SK-N-DZ (cell line): Measurements from ENCODE around the genes CFAP46, CYP2E1 and SYCE1.

DNA sequence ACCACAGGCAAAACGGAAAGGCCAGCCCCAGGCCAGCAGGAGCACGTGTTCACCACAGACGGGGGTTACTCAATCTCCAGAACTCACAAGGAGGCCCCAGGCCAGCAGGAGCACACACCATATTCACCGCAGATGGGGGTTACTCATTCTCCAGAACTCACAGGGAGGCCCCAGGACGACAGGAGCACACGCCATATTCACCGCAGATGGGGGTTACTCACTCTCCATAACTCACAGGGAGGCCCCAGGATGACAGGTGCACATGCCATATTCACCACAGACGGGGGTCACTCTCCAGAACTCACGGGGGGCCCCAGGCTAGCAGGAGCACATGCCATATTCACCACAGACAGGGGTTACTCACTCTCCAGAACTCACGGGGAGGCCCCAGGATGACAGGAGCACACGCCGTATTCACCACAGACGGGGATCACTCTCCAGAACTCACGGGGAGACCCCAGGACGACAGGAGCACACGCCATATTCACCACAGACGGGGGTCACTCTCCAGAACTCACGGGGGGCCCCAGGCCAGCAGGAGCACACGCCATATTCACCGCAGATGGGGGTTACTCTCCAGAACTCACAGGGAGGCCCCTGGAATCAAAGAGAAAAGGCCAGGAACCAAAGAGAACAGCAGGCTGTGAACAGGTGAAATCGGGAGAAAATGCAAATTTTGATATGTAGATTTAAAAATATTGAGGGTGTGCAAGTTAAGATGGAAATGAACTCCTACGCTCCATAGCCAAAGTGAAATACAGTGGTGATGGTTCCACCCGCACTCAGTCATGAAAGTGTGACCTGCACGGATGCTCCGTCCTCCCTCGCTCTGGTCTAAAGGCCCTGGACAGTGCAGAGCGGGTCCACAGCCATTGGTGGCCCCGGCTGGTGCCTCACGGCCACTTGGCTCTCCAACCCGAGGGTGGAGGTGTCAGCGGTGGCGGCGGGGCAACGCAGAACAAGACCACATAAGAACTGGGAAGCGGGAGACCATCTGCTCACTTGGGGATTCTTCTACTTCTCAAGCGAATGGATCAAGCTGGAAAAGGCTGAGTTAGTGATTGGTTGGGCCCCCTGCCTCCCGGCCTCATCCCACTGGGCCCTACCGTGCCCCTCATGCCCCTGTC lies 61.1 kb downstream of the NKX6-2 start:
RAMPAGE:
- cytosol, long total RNA: no peak
- nucleus, long total RNA: no peak

RAMPAGE:
- cytosol, long total RNA: no peak
- nucleus, long total RNA: no peak
These were observed 50.2 kb upstream of the NKX6-2 start for GRCh38 chr10:132836108-132836634.

GRCh38 chr10:132942008-132943165 lies at the start of gene CFAP46:
CFAP46 (minus strand) TSS chr10:132942570.
RAMPAGE:
- cytosol, long total RNA: no peak
- nucleus, long total RNA: no peak

RAMPAGE:
- cytosol, long total RNA: no peak
- nucleus, long total RNA: no peak
These were observed 70.3 kb upstream of the CFAP46 start for GRCh38 chr10:133012671-133013148.

GRCh38 chr10:133021906-133022416 lies 65.8 kb upstream of the ADGRA1 start:
RAMPAGE:
- cytosol, long total RNA: no peak
- nucleus, long total RNA: no peak

GRCh38 chr10:133158798-133159390 lies 1.1 kb upstream of the KNDC1 start:
RAMPAGE:
- cytosol, long total RNA: no peak
- nucleus, long total RNA: no peak

DNA sequence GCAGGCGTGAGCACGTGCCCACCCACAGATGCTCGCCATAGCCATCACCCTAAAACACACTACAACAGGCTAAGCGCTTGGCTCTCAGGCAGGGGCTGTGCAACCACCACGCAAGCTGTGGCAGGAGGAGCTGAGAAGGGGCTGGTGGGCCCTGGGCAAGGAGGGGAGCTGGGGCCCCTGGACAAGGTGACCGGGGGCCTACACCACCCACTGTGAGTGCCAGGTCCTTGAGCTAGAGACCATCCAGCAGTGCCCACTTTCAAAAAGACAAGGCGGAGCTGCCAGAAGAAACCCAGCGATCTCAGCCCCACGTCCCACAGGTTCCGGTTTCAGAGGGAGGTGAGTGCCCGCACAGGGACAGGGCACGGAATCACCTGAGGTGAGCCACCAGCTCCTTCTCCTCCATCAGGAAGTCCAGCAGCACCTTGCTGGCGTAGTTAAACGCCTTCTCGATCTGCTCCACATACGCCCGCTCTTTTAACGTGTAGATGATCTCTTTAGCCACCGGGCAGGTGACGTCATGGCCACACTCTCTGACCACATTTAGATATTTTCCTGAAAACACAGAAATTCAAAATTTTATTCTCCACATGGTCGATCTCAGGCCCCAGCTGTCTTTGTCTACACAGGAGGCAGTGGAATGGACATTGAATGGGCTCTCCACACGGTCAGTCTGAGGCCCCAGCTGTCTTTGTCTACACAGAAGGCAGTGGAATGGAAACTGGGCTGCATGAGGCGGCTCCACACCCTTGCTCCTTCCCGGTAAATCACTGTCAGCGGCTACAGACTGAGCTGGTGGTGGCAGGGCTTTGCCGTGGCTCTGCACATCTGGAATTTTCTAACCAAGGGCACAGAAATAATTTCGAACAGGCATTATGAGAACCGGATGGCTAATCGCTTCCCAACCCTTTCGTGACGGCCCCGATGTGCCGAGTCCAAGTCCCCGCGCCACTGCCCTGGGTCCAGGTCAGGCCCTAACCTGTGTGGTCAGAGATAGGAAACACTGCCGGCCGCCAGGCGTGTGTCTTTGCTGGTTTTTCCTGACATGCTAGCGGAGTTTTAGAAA lies 12.1 kb upstream of the ADAM8 start:
RAMPAGE:
- cytosol, long total RNA: no peak
- nucleus, long total RNA: no peak

DNA sequence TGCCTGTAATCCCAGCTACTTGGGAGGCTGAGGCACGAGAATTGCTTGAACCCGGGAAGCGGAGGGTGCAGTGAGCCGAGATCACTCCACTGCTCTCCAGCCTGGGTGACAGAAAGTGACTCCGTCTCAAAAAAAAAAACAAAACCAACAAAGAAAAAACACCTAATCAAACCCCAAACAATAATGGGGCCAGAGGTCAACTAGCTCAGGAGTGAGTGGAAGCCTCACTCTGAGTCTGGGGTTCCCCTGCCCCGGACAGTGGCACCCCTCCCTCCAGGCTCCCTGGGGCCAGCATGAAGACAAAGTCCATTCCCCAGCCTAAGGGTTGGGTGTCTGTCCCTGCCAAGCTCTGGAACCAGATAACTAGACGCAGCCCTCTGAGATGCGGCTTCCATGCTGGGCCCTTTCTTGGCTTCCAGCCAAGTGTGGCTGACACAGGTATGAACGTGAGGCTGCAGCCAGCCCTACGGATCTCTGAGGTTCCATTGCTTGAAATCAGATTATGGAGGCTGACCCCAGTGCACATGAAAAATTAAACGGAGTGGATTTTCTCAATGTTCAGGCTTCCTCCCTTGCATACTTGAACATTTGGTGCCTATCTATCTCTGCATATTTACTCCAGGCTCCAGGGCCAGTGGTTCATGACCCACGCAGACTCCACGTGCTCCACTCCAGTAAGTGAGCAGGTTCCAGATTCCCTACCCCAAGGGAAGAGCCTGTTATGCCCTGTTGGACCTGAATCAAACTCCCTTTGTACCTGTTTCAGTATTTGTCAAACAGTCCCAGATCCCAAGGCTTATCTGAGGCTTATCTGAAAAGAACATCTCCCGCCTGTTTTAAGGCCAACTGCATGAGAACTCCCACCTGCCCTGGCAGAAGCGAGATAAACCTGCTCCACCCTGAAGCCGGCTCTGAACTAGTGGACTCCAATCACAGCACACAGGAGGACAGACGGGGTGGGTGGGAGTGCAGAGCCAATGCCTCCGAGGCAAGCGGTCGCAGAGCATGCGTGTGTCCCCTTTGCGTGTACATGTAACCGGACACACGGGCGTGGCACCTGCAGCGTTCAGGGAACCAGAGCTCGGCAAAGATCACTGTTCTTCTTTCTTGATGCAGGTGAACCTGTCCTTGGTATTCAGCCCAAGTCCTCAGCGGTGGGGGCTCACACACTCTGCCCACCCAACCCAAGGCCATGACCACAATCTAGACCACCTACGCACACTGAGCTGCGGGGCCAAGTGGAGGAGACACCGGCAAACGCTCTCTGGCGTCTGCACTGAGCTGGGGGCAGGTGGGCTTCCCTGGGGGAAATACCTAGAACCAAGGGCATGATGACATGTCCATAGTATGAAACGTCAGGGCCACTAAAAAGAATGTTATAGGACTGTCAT lies 2.2 kb upstream of the FUOM start:
RAMPAGE:
- cytosol, long total RNA: no peak
- nucleus, long total RNA: no peak

DNA sequence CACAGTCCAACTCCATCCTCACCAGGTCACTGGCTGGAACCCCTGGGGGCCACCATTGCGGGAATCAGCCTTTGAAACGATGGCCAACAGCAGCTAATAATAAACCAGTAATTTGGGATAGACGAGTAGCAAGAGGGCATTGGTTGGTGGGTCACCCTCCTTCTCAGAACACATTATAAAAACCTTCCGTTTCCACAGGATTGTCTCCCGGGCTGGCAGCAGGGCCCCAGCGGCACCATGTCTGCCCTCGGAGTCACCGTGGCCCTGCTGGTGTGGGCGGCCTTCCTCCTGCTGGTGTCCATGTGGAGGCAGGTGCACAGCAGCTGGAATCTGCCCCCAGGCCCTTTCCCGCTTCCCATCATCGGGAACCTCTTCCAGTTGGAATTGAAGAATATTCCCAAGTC lies at the start of gene CYP2E1:
Gene CYP2E1, plus strand, starts transcription at position 205 of the 404 bp plus-strand sequence.
RAMPAGE:
- cytosol, long total RNA: no peak
- nucleus, long total RNA: no peak

GRCh38 chr10:133531138-133532033 lies 4.2 kb downstream of the CYP2E1 start:
RAMPAGE:
- cytosol, long total RNA: no peak
- nucleus, long total RNA: no peak

DNA sequence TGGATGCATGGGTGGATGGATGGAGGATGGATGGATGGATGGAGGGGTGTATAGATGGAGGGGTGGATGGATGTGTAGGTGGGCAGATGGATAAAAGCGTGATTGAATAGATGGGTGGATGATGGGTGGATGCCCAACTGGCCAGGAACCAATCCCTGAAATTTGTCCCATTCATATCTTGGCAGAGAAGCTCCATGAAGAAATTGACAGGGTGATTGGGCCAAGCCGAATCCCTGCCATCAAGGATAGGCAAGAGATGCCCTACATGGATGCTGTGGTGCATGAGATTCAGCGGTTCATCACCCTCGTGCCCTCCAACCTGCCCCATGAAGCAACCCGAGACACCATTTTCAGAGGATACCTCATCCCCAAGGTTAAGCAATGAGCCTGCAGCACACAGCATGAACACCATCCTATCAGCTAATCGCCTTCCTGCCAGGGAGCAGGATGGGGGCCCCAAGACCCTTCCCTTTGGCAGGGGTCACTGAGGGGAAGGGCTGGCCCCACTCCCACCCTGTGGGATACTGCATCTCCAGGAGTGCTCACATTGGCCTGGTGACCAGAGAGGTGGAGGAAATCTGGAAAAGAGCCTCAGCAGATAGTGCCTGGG lies 9.8 kb downstream of the CYP2E1 start:
RAMPAGE:
- cytosol, long total RNA: no peak
- nucleus, long total RNA: no peak

RAMPAGE:
- cytosol, long total RNA: no peak
- nucleus, long total RNA: no peak
These were observed at the start of gene SYCE1 for GRCh38 chr10:133565306-133566068. SYCE1 (minus strand) TSS chr10:133565583.